ENCODE results near the gene MCM3.

GRCh38 chr6:52283965-52285213 is at the start of gene MCM3:
Gene MCM3, minus strand, starts transcription at chr6:52284742.
- RRBS = 3% methylated on average over 18 of the region's 69 CpGs

- RRBS = no CpG with 5 or more reads among the region's 3 CpGs
Measured at GRCh38 chr6:52333625-52334254, 28.2 kb upstream of the PAQR8 start.

- RRBS = no CpG with 5 or more reads among the region's 8 CpGs
Measured at GRCh38 chr6:52521949-52522455, 54.9 kb downstream of the TRAM2 start.

- RRBS = no CpG with 5 or more reads among the region's 4 CpGs
Measured at GRCh38 chr6:52746148-52746943, 16.9 kb downstream of the GSTA2 start.

GRCh38 chr6:52976469-52977346 is 18.4 kb downstream of the GSTA4 start:
- RRBS = no CpG with 5 or more reads among the region's 8 CpGs

DNA sequence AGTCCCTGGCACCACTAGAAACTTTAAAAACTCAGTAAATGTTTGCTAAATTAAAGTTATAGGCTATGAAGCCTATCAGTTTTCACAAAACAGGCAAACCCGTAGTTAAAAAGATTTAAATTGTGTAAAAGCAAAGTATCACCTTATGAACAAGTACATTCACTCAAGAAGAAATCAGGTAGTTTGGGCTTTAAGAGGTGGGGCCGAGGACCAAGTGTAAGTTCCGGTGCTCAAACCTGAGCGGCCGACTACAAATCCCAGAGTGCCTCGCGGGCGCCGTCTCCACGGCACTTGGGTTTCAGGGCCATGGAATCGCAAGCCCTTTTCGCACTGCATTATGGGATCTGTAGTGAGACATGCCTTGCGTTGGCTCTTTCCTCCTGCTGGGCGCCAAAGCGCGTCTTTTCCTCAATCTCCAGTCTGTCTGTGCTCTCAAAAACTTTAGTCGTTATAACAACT is 590 bp upstream of the FBXO9 start:
- RRBS = no CpG with 5 or more reads among the region's 17 CpGs

GRCh38 chr6:53070677-53071291 is 5.6 kb downstream of the FBXO9 start:
- RRBS = no CpG with 5 or more reads among the region's 2 CpGs

DNA sequence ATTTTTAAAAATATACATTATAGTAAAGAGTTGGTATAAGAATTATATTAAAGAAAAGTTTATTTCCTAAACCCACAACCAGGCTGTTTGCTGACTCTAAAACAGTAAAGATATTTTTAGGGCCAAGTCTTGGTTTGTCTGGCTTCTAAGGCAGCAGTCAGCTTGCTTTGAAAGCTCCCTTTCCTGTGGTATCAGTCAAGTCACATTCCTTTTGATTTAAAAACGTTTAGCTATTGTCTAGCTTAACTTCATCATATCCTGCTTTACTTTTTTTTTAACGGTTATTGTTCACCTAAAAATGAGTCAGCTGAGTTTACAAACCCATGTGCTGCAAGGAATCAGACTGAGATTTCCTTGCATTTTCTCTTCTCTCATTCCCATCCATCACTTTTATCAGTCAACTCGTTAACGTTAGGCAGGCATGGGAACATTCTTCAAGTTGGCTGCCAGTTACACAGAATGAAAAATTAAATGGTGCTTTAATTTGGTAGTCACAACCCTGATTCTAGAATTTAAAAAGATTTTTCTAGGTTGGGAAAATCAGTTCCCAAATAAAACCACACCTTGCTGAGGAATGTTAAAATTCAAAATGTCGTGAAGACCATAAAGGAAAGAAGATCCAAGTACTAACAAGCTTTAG is 46.0 kb downstream of the ELOVL5 start:
- RRBS = no CpG with 5 or more reads among the region's 5 CpGs

- RRBS = no CpG with 5 or more reads among the region's 5 CpGs
Measured at GRCh38 chr6:53361416-53362235, 12.9 kb upstream of the ELOVL5 start.

DNA sequence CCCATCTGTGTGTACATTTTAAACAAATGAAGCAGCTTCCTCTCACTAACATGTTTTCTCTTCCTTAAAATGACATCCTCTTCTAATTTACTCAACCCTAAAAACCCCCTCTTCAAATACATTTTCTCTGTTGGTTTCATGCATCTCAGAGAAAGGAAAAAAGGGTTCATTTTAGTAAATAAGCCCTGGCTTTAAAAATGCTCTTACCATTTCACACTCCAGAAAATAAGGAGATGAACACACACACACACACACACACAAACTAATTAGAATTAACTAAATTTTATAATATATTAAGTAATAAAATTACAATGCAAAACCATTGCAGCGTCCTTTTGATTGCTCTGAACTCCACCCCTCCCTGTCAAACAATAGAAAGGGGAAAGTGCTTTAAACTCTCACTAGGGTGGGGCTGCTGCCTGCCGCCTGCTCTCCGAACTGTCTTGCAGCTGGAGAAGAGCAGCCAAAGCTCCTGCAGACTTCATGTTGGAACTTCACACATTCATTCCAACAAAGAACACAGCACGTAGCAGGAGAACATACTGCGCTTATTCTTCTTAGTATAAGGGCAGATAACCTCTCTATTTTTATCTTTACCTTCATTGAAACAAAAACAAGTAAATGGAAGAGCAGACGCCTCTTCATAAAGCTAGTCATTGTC is 83.3 kb downstream of the GCLC start:
- RRBS = no CpG with 5 or more reads among the region's 6 CpGs

GRCh38 chr6:53516350-53516927 is 28.5 kb downstream of the GCLC start:
- RRBS = no CpG with 5 or more reads among the region's 1 CpG

- RRBS = no CpG with 5 or more reads among the region's 5 CpGs
Measured at GRCh38 chr6:53544088-53544234, 940 bp downstream of the GCLC start.

GRCh38 chr6:53615468-53615980 is 50.0 kb downstream of the KLHL31 start:
- RRBS = no CpG with 5 or more reads among the region's 6 CpGs

GRCh38 chr6:53651396-53652482 is 13.8 kb downstream of the KLHL31 start:
- RRBS = 4% methylated on average over 20 of the region's 89 CpGs

GRCh38 chr6:53856820-53857620 is 62.2 kb downstream of the LRRC1 start:
- RRBS = no CpG with 5 or more reads among the region's 7 CpGs

- RRBS = no CpG with 5 or more reads among the region's 4 CpGs
Measured at GRCh38 chr6:53905850-53906639, 111.2 kb downstream of the LRRC1 start.

- RRBS = no CpG with 5 or more reads among the region's 4 CpGs
Measured at GRCh38 chr6:56506307-56506815, 259.0 kb upstream of the COL21A1 start.

- RRBS = no CpG with 5 or more reads among the region's 6 CpGs
Measured at GRCh38 chr6:56515343-56515865, 268.0 kb upstream of the COL21A1 start.

GRCh38 chr6:56525946-56526777 is 278.8 kb upstream of the COL21A1 start:
- RRBS = no CpG with 5 or more reads among the region's 10 CpGs

GRCh38 chr6:57242248-57242902 is 20.3 kb upstream of the RAB23 start:
- RRBS = no CpG with 5 or more reads among the region's 2 CpGs